ENCODE data around the genes SULT1C4 and GCC2.

- RRBS = no CpG with 5 or more reads among the region's 8 CpGs
Observed at GRCh38 chr2:105432492-105433247, 33.8 kb upstream of the FHL2 start.

GRCh38 chr2:105582858-105583619 is 161.7 kb upstream of the NCK2 start:
- RRBS = no CpG with 5 or more reads among the region's 3 CpGs

DNA sequence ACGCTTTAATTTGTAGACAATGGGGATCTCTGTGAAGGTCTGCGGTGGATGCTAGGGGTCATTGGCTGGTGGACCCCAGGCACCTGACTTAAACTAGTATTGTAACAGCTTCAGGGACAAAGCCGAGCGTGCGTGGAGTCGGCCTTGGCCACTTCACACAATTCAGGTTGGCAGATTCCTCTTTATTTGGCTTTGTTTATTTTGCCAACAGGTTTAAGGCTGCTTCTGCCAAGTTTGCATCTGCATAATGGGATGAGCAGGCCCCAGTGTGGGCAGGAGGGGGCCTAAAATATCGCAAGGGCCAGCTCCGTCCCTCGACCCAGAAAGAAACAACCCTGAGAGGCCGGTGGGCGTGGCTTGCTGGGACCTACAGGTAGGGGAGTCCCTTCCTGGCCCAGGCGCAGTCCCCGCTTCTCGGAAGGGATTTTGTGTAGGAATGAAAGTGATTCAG is 1.3 kb downstream of the NCK2 start:
- RRBS = no CpG with 5 or more reads among the region's 14 CpGs

- RRBS = no CpG with 5 or more reads among the region's 17 CpGs
Observed at GRCh38 chr2:105746418-105747255, 1.9 kb downstream of the NCK2 start.

DNA sequence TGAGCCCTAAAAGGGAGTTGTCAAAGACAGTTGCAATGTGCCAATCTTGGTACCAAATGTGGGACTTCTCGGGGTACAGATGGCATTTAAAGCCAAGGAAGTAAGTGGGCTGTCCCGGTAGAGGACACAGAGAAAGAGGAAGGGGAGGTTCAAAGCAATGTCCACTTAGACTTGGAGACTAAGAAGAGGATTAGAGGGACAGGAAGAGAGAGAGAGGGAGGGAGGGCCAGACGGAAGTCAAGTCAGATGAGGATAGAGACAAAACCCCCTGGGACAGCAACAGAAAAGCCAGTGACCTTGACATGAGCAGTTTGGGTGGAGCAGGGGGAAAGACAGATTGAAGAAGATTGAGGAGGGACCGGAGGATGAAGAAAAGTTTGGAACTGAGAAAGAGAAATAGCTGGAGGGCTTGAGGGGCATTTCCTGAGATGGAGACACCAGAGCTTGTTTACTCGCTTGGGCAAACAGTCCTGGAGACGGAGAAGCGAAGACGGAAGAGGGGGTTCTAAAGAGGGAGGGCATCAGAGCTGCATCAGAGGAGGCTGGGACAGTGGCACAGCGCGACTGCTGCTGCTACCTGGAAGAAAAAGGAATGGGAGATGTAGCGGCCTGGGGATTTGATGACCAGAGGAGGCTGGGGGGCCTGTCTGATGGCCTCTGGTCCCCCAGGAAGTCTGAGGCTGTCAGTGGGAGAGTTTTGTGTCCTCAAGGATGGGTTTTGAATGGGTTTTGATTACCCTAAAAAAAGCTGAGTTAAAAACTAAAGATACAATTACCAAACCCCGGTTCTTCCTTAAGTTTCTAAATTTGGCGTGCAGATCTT is 156.1 kb upstream of the ECRG4 start:
- RRBS = no CpG with 5 or more reads among the region's 13 CpGs

DNA sequence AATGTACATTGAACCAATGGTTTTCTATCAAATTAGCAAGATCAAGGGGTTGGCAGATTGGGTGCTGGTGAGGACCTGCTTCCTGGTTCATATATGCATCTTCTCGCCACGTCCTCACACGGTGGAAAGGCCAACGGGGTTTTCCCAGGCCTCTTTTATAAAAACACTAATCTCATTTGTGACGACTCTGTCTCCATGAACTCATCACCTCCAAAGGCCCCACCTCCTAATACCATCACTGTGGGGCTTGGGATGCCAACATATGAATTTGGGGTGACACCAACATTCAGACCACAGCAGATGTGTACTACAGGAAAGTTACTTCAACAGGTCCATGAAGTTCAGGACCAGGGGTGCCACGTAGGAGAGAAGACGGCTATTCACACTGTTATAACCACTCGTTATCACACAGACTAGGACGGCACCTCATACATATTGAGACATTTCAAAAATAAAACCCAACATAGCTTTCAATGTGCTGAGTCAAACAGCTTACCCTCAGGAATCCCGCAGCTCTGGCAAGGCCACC is 49.4 kb downstream of the UXS1 start:
- RRBS = no CpG with 5 or more reads among the region's 10 CpGs

- RRBS = no CpG with 5 or more reads among the region's 24 CpGs
Observed at GRCh38 chr2:106160209-106160889, 33.8 kb downstream of the UXS1 start.

DNA sequence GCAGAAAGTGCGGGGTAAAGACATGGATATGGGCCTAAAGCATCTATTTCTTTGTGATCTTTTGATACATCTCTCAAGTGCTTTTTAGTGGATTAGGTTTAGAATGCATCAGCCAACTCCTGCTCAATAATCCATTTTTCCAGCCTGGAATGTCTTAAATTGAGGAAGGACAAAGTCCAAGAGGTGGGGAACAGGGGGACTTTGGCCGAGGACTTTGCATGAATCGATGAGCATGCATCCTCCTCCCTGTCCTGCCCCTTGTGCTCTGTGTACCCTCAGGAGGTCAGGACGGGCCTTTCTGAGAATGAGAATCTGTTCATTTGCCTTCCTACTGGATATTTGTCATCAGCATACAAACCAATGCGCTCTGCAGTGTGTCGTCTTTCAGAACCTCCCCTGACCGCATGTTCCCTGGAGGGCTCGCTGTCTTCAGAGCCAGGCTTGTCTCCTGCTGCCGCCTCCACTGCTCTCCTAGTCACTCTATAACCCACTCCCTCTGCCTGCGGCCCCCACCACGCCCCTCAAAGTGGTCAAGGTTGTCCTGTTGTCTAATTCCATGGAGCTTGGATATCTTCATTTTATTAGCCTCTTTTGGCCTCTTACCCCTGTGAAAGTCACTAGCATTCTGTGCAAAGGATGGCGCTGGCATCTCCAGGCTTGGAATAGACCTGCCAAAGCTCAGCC is 83.6 kb downstream of the RGPD3 start:
- RRBS = no CpG with 5 or more reads among the region's 12 CpGs

DNA sequence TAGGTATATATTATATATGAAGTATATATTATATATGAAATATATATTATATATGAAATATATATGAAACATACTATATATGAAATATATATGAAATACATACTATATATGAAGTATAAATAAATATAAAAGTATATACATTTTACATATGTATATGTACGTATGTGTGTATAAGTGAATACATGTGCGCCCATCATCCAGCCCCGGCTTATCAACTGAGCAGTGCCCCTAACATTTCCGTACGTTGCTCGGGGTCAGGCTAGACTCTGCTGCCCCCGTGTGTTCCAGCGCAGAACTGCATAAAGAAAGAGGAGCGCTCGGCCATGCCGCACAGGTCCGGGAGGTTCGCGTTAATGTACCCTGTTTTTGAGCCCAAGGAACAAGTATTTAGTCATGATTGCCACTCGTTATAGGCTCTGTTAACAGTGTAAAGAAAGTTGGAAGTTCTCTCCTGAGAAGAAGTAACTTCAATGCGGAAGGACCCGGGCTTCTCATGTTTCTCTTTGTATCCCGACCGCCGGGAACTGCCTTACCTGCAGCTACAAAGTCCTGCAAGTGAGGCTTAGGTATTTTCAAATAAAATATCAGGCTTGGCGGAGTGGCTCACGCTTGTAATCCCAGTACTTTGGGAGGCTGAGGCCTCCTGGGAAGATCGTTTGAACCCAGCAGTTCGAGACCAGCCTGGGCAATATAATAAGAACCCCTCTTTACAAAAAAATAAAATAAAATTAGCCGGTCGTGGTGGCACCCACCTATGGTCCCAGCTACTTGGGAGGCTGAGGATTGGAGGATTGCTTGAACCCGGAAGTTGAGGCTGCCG is 55.7 kb downstream of the CD8B2 start:
- RRBS = no CpG with 5 or more reads among the region's 28 CpGs

GRCh38 chr2:106559964-106560482 is 72.9 kb downstream of the CD8B2 start:
- RRBS = no CpG with 5 or more reads among the region's 6 CpGs

GRCh38 chr2:106561370-106562063 is 74.4 kb downstream of the CD8B2 start:
- RRBS = no CpG with 5 or more reads among the region's 12 CpGs

GRCh38 chr2:106886299-106887407 is 686 bp upstream of the ST6GAL2 start:
- RRBS = 2% methylated on average over 47 of the region's 120 CpGs

DNA sequence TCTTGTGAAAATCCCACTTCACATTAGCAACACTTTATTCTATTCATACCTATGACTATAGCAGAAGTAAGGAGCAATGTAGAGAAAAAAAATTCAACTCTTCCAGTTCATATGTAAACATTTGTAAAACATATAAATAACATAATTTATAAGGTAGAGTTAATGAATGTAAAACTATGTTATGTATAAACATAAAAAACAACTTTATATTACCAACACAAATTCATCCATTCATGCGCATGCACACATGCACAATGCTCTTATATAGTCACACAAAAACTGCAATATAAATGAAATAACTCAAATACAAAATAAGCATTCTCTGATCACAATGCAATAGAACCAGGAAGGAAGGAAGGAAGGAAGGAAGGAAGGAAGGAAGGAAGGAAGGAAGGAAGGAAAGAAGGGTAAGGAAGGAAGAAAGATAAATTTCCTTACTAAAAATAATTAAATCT is 381.8 kb upstream of the RGPD4 start:
- RRBS = no CpG with 5 or more reads among the region's 1 CpG

GRCh38 chr2:108215706-108216195 is 24.0 kb upstream of the SULT1C3 start:
- RRBS = no CpG with 5 or more reads among the region's 5 CpGs

GRCh38 chr2:108355942-108356514 is 21.7 kb upstream of the SULT1C4 start:
- RRBS = no CpG with 5 or more reads among the region's 1 CpG

GRCh38 chr2:108377504-108378499 is at the start of gene SULT1C4:
Gene SULT1C4, plus strand, starts transcription at chr2:108377954.
- RRBS = no CpG with 5 or more reads among the region's 14 CpGs

- RRBS = no CpG with 5 or more reads among the region's 22 CpGs
Observed at GRCh38 chr2:108448238-108448951, 611 bp upstream of the GCC2 start.

GRCh38 chr2:108448952-108449375 is at the start of gene GCC2:
Gene GCC2, plus strand, starts transcription at chr2:108449206.
- RRBS = 1% methylated on average over 16 of the region's 41 CpGs

DNA sequence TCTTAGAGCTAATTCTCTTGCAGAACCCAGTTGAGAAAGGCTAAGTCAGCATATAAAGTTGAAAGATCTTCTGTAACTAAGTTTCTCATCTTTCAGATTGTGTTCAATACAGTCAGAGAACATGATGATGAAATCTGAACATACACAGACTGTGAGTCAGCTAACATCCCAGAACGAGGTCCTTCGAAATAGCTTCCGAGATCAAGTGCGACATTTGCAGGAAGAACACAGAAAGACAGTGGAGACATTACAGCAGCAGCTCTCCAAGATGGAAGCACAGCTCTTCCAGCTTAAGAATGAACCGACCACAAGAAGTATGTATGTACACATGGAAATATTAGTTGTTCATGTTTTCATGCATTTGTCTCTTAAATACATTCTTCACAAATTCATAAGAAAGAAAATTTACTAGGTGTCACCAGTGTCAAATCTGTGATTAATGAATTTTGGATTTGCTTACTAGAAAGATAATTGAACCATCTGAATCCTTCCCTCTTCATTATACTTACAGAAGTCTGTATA is 41.7 kb upstream of the LIMS1 start:
- RRBS = no CpG with 5 or more reads among the region's 5 CpGs

DNA sequence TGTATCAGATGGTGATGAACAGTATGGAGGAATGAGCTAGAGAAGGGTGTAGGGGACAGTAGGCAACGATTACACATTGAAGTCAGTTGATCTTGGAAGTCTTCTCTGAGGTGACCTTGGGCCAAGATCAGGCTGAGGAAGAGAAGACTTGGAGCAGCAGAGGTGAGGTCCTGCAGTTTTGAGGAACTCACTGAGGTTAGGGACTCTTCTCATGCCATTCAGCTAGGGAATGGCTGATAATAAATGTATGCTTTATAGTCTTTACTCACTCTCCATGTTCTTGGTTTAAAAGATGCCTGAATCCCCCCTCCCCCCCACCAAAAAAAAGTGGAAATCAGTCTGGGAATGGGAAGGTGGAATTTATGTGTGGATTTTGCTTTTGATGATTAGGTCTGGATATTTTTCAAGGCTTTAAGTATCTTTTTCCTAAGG is 39.5 kb downstream of the LIMS1 start:
- RRBS = no CpG with 5 or more reads among the region's 1 CpG

All from renal cortical epithelial cell (primary cell).